ENCODE measurements around a stretch of chr17.

GRCh38 chr17:67569967-67570716, 147.6 kb upstream of the NOL11 start:
- PRO-cap: no peak

DNA sequence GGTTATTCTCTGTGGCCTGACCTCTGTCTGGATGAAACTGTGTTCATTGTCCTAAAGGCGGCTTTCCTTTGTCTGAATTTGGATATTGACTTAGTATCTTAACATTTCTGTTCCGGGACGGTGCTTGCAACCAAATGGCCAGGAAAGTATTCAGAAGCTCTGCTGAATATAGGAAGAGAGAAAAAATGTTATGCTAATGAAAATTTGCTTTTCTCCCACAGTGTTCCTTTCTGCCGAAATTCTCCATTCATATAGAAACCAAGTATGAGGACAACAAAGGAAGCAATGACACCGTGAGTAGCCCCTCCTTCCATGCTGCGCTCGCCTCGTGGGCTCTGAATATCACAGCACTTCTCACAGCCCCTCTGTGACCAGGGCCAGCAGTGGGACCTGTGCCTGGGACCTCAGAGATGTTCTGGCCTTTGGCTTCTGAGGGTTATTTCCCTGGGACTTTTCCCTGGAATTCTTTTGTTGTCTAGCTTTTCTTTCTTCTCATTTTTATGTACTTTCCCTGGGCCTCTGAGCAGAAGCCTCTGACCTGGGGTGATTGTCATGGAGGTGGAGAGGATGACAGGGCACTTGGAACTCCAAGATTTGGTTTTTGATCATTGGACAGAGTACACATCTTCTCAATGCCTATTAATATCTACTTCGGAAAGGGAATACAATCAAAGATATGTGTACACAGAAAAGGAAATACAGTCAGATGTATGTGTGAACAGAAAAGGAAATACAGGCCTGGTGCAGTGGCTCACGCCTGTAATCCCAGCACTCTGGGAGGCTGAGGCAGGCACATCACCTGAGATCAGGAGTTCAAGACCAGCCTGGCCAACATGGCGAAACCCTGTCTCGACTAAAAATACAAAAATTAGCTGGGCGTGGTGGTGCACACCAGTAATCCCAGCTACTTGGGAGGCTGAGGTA, 139.5 kb upstream of the NOL11 start:
- PRO-cap: no peak

DNA sequence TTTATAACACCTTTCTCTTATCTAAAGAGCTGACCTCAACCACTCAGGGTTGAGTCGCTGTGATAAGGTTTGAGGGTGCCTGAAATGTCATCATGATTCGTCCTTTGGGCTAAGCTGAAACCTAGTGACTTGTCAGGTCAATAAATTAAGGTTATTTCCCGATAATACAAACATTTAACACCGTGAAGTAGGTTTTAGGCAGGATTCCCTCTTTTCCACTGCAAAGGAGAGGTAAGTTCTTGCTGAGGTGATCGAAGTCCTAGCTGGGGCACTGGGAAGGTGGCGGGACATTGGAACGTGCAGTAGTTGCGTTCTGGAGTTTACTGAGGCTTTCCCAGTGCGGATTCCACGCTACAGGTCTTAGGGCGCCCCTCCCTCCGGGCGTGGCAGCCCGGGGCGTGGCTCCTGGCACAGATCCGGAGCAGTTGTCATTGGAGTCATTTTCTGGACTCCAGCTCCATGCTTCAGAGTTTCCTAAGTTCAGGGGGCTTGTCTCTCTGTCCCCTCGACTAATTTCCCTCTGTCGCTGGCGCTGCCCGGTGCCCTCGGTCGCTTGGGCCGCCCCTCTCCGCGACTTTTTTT, 725 bp upstream of the BPTF start:
- PRO-cap: no peak

GRCh38 chr17:67909286-67909784, 84.0 kb downstream of the BPTF start:
- PRO-cap: no peak

GRCh38 chr17:68053232-68054171, 18.0 kb downstream of the KPNA2 start:
- PRO-cap: no peak

- PRO-cap: no peak
Observed at GRCh38 chr17:68102304-68102922, 66.9 kb downstream of the KPNA2 start.

GRCh38 chr17:68183963-68184672, 63.7 kb upstream of the AMZ2 start:
- PRO-cap: no peak

- PRO-cap: no peak
Observed at GRCh38 chr17:68258890-68259590, 11.2 kb downstream of the AMZ2 start.

DNA sequence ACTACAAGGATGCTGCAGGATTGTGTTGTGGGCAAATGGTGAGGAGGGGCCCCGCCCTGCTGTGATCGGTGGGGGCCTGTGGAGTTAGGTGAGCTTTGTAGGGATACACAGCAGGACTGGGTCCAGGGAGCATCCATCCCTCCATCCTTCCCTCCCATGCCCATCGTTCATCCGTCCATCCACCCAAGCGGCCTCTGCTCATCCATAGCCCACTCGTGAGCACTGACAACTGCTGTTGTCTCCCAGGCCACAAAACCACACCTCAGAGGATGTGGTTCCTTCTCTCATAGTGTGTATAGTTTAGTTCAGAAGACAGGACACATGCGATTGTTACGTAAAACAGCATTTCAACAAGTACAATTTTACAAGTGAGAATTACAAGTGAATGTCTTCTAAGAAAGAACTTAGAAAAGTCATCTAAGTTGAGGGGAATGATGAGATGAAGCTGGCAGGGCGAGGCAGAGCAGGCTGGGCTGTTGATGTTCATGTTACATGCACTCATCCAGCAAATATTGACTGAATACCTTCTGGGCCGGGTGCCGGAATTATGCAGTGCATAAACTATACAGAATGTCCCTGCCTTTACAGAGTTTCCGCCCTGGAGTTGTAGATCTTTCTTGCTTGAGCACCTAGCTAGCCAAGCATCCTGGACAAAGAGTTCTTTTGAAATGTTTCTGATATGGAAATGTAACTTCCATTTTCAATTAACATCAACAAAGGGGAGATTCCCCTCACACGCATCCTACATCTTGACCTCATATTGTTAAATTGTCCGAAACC, 5.4 kb downstream of the ARSG start:
- PRO-cap: no peak

DNA sequence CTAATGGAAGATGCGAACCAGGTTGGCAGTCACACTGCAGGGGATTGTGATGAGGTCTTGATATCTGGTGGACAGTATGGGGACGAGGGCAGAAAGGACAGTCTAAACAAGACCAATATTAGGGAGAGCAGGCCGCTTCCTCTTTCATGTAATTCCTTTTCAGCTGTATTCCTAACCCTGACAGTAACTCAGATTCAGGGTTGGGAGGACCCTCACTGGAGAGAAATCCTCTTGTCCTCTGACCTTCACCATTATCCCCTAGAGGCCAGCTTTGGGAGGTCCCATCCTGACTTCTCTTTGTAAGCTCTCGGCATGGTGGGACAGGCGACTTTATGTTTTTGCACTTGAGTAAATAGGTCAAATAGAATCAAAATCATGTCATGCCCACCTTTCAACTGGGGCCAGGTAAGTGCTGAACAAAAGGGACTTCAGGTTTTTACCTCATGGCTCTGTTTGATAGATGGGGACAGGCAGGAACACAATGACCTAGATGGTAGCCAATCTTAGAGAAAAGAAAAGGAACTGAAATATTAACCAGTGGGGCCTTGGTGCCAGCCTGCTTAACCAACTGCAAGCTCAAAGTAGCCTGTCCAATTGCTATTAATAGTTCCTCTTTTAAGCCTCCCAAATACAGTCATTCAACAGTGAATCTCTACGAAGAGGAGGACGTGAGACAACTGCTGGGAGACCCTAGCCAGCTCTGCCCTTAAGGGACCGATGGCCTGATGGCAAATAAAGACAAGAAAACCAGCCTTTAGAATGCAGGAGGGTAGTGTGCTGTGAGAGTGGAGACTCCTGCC, 27.9 kb downstream of the ARSG start:
- PRO-cap: no peak

DNA sequence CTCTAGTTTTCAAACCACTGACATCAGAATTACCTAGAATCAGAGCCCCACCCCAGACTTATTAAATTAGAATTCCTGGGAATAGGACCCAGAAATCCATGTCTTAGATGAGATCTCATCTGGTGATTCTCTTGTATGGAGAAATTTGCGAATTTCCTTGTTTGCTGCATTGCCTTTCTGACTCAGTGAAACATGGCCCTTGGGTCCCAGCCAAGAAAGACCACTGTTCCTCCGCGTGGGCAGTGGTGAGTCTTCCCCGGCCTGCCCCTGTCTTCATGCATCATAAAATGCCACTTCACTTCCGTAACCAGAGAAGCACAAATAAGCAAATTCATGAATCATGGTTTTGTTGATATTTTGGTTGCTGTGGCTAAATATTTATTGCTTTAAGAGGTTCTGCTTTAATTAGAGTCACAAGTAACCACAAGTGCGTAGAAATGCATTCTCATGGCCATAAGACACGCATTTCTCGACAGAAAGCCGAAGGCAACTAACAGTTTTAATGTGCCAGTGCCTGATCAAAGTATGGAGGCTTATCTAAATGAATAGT, 76.3 kb downstream of the WIPI1 start:
- PRO-cap: unidirectional peak, plus-strand start at position 465 of the sequence

DNA sequence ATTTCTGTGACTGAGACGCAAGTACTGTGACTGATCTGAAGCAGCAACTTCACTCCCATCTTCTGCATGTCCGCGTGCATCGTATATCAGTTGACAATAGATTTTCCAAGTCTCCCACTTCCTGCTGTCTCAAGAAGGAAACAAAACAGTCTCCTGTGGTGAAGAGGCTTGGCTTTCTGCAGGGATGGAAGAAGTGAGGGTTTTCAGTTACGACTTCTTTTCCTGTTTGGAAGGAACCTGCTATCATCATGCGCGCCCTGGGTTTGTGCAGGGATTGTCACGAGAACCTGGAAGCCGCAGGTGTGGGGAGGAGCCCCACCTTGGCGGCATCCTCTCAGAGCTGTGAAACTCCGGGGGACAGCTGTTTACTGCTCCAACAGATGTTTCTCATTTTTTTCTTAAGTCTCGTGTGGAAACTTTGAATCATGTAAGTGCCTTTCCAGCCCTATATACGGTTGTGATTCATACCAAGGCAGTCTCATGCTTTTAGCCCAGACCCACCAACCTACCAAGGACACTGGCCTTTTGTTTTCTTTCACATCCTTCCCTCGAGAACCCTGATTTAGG, 57.5 kb downstream of the WIPI1 start:
- PRO-cap: no peak

- PRO-cap: no peak
Observed at GRCh38 chr17:68582194-68582691, 18.9 kb downstream of the FAM20A start.

GRCh38 chr17:68591500-68591915, 9.7 kb downstream of the FAM20A start:
- PRO-cap: no peak

DNA sequence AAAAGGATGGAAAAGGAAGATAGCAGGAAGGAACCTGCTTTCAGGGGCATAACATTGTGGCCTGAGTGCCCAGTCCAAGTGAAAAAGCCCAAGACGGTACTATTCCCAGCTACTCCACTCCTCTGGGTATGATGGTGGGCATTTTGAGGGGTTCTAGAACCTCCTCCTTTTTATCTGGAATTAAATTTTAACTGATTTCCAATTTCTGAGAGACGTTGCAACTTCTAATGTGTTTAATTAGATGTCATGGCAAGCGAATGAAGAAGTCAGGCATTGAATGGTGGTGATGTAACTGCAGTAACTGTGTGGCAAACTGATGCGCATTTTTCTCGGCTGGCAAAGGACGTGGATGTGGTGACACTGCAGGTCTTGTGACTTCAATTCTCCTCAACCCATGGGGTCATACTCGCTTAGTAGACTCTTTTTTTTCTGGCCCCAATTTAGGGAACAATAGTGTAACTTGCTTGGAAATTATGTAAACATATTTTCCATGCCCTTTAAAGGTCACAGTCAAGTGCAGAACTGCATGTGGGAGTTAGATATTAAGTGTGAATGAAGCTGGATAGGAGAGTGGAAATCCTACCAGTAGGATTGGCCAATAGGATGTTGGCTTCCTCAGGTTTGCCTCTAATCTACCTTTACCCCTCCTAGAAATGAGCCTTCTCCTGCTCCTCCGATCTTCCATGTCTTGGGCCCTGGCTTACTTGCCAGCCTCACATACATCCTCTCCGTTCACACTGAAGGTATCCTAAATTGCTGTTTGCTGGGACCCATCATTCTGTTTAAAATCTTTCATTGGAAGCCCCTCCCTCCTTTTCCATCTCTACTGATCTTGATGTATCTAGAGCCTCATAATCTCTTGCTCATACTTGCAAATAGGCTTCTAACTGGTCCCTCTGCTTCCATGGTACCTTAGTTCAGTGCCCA, 1.9 kb upstream of the FAM20A start:
- PRO-cap: no peak

DNA sequence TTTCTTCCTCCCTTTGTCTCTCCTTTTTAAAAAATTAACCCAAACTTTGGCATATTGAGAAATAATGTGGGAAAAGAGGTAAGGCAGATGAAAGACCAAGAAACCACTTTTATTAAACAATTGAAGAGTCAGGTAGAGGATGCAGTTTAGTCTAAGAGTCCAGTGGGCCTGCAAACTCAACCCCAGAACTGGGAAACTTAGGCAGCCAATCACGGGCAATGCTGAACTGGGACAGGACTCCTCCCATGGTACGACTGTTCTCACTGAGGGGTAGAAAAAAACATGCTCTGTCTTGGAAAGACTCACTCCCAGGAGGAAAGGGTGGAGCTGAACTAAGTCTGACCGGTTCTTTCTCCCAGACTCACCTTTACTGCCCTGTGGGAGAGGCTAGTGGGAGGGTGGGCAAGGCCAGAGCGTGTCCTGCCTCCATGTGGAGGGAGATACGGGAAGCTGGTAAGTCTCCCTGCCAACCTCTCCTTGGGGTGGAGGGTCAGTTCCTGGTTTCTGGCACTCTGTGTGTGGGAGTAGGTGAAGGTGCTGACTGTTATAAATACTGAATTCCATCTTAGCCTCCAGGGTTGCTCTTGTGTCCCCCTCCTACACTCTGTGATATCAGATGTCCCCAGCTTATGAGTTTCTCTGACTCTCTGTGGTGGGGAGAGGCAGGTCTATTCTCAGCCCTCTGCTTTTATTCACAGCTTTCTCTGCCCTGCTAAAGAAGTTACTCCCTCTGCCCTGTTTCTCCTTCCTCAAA, 26.7 kb upstream of the FAM20A start:
- PRO-cap: no peak

- PRO-cap: no peak
Observed at GRCh38 chr17:69117712-69118526, 23.8 kb downstream of the ABCA6 start.

- PRO-cap: no peak
Observed at GRCh38 chr17:69325851-69326382, 1.0 kb downstream of the ABCA5 start.

- PRO-cap: no peak
Observed at GRCh38 chr17:69501908-69502617, 87.6 kb downstream of the MAP2K6 start.

- PRO-cap: no peak
Observed at GRCh38 chr17:69606993-69607640, 192.6 kb downstream of the MAP2K6 start.